ReNcell CX (cell line): ENCODE results near the gene KCNA6.

- PRO-cap, result no peak
These were observed 4.9 kb upstream of the DYRK4 start for GRCh38 chr12:4557160-4557506.

DNA sequence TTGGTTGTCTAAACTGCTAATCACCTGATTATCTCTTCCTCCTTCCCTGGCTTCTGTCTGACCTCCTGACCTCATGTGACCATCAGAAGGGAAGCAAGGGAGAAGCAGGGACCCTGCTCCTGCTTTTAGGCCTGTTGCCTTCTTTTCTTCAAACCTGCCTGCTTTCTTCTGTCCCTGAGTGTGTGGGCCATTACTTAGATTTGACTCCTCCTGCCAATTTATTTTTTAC, 5.6 kb downstream of the DYRK4 start:
- PRO-cap, result no peak

DNA sequence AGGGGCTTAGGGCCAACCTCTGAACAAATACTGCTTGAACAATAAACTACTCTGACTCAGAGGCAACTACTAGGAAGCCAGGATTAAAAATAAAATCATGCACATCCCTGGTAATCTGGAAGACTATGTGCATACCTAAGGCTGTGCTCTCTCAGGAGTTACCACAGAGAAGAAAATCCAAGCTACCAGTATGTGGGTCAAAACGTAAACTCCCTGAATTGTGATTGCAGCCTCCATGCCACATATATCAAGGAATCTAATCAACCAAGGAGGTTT, 16.0 kb downstream of the GALNT8 start:
- PRO-cap, result no peak

DNA sequence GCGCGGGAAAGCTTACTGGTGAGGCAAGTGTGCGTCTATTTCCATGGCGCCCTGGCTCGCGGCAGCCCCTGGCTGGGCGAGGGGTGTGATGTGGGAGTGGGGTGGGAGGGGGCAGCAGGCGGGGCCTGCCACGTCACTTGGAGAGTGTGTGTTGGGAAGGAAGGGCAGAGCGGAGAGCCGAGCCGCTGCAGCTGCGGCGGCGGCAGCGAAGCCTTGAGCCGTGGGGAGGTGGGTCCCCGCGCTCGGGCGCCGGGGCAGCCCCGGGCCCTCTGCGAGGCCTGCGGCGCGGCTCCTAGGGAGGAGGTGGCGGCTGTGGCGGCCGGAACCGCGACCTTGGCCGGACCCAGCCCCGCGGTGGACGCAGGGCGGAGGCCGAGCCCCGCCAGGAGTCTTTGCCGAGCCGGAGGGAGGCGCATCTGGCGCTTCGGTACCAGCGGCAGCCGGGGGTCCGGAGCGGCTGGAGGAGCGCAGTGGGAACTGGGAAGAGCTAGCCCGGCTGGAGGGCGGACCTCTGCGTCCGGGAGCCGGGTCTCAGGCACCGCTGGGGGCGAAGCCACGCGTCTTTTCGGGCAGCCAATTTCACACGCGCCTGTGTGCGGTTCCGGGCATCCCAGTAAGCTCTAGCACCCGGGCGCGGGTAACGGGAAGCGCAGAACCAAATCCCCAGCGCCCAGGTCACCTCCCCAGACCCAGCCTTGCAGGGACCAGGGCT, at the start of gene KCNA6:
TSS of gene KCNA6 (plus strand) at position 167 of the 712 bp plus-strand sequence.
- PRO-cap, result no peak

DNA sequence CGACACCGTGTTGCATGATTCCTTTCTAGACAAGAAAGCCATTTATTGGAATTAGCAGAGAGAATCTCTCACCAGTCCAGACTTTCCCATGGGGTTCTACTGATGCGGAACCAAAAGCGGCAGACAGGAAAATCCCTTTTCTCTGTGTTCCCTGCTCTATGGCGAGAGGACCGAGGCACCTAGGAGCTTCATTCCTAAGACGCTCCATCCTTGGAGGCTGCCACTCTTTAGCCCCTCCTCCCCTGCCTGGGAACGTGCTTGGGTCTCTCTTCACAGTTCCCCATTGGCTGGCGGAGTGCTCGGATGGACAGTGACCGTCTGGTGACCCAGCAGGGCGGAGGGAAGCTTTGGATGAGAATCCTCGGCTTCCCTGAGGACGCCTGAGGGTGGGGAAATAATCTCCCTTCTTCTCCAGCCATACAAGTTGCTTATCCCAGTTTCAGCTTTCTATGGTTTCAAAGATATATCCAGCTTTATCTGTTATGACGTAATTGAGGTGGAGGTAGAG, 37.3 kb downstream of the KCNA5 start:
- PRO-cap, result no peak

GRCh38 chr12:5716096-5716568, 228.9 kb downstream of the ANO2 start:
- PRO-cap, result no peak

DNA sequence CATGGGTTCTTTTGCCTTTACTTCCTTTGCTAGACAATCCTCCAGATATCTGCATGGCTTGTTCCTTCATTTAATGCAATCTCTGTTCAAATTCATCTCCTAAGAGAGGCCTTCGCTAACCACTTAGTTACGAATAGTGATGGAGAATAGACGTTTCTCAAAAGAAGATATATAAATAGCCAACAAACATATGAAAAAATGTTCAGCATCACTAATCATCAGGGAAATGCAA, 2.5 kb downstream of the ANO2 start:
- PRO-cap, result no peak

- PRO-cap, result no peak
These were observed 35.0 kb upstream of the VWF start for GRCh38 chr12:6159445-6159816.

DNA sequence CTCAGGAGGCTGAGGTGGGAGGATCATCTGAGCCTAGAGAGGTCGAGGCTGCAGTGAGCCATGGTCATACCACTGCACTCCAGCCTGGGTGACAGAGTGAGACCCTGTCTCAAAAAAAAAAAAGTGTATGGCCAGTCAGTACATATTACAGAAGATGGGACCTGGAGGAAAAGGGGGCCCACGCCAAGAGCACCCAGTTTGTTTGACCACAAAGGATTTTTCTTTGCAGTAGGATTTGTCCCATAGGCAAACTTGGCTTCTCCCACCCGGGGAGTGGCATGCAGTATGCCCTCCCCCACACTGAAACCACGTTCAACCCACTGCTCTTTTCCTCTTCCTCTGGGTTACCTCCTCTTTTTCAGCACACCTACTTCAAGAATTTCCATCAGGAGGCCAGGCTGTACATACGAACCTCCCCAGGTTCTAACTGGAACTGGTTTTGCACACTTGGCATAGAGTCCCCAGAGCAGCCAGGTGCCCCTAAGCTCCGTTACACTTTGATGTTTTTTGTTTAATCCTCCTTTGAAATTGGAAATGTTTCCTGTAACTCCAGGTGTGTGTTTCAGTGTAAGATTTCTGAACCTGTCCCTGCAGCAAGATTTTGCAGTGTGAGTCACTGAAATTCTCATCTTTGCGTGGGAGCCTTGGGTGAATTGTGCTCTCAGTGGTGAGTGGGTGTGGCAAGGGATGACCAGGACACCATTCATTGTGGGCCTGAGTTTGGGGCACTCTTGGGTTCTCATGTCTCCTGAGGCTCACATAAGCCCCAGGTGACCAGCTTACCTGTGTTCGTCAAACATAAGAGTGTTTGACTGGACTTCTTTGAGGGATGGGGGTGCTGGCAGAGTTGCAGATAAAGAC, 18.1 kb downstream of the CD9 start:
- PRO-cap, result no peak

- PRO-cap, result no peak
These were observed 29.7 kb downstream of the CD9 start for GRCh38 chr12:6229866-6230385.

DNA sequence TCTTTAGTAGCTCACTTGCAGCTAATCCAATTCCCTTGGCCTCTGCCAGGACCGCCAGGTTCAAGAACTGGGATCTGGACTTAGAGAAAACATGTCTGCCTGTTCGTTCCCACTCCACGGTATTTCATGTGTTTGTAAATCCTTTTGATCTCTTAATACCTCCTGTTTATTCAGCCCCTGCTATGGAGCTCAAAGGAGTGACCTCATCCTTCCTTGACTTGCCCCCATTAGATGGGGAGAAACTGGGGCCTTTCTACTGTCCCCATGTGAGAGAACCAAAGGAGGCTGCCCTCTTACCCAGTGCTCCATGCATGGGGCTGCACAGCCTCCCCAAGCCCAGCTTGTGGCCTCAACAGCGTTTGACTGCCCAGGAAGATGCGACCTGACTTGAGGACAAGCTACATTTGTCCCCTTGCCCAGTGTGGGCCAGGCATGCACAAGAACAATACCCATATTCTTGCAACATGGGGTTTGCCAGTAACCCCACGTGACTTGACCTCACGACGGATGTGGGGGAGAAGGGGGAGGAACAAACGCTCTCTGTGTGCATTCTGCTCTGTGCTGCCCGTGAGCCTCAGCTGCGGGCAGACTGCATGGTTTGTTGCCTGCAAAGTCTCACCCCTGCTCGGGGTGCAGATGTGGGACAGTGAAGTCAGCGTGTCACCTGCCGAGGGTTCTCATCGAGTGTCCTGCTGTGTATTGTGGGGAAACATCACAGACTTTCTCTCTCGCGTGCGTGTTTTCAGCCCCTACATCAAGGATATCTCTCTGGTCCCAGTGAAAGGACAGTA, 30.4 kb downstream of the CD9 start:
- PRO-cap, result unidirectional peak, minus-strand start at position 91 of the sequence; bidirectional peak, plus-strand start at position 583 of the sequence, minus-strand start at position 311 of the sequence

DNA sequence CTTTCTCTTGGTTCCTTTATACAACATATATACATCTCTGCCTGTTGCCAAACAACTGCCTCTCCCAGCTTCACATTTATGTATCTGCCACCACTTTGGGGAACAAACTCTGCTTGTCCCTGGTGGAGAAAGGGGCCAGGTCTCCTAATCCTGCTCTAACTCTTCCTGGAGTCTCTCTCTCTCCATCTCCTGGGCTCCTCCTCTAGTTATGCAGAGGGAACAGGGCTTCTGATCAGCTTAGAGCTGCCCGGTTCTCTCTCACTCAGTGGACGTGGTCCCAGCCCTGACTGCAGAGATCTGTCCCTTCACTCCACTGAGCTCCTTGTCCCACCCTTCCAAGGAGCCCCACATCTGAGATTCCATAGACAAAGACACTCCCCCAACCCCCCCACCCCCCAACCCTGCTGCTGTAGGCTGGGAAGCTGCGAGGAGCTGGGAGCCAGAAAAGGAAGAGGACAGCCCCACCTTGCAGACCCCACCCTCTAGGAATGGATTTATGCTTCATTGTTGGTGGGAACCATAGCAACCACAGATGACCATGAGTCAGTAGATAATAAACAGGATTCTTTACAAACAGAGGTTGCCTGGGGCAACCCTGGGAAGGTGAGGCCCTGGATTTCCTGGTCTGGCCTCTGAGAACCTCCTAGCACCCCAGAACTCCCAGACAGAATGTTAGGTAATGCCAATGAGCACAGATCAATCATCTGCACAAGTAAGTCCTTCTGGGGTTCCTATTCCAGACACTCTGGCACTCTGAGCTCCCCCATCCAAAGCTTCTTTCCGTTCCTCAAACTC, 15.5 kb upstream of the PLEKHG6 start:
- PRO-cap, result unidirectional peak, plus-strand start at position 219 of the sequence; unidirectional peak, minus-strand start at position 295 of the sequence

DNA sequence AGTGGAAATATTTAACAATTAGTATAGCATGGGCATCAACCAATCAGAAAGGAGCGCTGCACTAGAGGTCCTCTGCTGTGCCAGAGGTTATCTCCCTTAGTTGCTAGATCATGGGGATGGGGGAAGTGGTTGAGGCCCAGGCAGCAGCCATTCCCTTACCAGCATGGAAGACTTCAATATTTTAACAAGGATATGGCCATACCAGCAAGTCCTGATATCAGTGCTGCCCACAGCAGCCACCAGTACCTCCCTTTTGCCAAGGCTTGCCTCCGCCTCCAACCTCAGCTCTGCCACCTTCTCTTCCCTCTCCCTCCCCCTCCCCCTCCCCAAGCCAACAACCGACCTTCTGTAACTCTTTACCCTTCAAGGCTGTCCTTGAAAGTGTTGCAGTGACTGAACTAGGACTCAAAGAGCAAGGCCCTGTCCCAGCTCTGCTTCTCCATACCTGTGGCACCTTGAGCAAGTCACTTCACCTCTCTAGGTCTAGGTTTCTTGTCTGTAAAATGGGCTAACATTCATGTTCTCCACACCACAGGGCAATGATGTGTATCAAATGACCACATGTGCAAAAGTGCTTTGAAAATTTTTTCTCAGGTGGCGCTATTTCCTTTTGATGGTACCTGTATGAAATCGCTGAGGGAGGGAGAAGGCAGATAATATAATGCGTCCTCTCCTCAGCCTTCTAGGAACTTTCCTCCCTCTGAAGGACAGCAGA, 14.5 kb downstream of the PLEKHG6 start:
- PRO-cap, result no peak

- PRO-cap, result no peak
These were observed 1.2 kb downstream of the TNFRSF1A start for GRCh38 chr12:6340618-6341131.

- PRO-cap, result no peak
These were observed 12.8 kb downstream of the SCNN1A start for GRCh38 chr12:6362524-6362909.

GRCh38 chr12:6368006-6368599, 7.3 kb downstream of the SCNN1A start:
- PRO-cap, result no peak

- PRO-cap, result no peak
These were observed 6.8 kb downstream of the SCNN1A start for GRCh38 chr12:6368600-6368966.

GRCh38 chr12:6384479-6385493, 824 bp downstream of the LTBR start:
- PRO-cap, result no peak

GRCh38 chr12:6385896-6386525, 2.0 kb downstream of the LTBR start:
- PRO-cap, result no peak

DNA sequence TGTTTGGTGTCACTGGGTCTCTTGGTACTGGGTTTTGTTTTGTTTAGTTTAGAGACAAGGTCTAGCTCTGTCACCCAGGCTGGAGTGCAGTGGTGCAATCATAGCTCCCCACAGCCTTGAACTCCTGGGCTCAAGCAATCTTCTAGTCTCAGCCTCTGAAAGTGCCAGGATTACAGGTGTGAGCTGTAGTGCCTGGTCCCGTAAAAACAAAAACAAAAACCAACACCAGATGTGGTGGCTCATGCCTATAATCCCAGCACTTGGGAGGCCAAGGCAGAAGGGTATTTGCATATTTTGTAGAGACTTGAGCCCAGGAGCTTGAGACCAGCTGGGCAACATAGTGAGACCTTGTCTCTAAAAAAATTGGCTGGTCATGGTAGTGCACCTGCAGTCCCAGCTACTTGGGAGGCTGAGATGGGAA, 1.5 kb downstream of the CD27 start:
- PRO-cap, result no peak